Spleen (tissue), 7 donors: Measurements from ENCODE around the genes EXOC7 and QRICH2.

GRCh38 chr17:76103584-76104443 is at the start of gene EXOC7:
Gene EXOC7, minus strand, starts transcription at chr17:76103787.
- PRO-cap, 4 experiments = peak in 4 of 4 experiments; most common plus-strand start chr17:76103876 (in 2); most common minus-strand start chr17:76103754 (in 4)
- RAMPAGE, long total RNA, 4 experiments = start-site peak on the plus strand in 1 of 4 experiments, at chr17:76103867-76103898 at its widest, 8 reads per replicate; start-site peak on the minus strand in 3 of 4 experiments, at chr17:76103720-76103775 at its widest, 129 to 382 reads per replicate

GRCh38 chr17:76141748-76142398 is 828 bp upstream of the FOXJ1 start:
- PRO-cap, 4 experiments = no peak in any of the 4 experiments
- RAMPAGE, long total RNA, 4 experiments = no peak in any of the 4 experiments

DNA sequence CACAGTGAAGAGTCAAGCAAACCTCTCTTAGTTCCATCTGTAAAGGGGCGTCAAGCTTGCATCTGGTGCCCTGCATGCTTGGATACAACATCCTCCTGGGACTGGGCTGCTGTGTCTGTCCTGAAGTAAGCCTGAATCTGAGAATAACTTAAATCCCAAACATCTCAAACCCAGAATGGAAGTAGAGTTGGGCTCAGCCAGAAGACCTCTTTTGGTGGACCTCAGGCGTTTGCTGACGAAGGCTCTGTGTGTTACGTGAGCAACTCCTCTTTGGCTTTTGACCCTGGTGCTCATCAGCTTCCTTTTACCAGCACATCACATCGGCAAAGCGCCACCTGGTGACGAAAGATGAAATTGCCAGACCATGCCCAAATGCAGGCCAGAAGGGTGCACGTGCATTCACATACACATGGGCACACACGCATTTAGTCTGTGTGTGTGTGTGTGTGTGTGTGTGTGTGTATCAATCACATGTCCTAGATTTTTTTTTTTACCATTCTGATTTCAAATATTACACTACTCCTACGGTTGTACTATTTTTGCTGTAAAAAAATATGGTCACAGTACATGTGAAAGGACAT is 41.1 kb upstream of the FOXJ1 start:
- PRO-cap, 4 experiments = peak in 1 of 4 experiments; most common minus-strand start position 213 of the sequence (in 1)
- RAMPAGE, long total RNA, 4 experiments = no peak in any of the 4 experiments

DNA sequence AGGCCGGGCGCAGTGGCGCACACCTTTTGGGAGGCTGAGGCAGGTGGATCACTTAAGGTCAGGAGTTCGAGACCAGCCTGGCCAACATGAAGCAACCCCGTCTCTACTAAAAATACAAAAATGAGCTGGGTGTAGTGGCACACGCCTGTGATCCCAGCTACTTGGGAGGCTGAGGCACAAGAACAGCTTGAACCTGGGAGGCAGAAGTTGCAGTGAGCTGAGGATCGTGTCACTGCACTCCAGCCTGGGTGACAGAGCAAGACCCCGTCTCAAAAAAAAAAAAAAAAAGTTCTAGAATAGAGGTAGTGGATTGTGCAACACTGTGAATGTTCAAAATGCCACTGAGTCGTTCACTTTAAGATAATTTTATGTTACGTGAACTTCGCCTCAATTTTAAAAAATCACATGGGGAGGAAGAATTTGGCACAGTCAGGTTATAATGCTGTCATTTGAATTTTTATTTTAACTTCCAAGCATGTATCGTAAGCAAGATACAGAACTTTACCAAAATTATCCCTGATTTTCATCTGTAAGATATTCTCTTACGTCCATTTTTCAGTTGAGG is 18.1 kb downstream of the RNF157 start:
- PRO-cap, 4 experiments = no peak in any of the 4 experiments
- RAMPAGE, long total RNA, 4 experiments = no peak in any of the 4 experiments

DNA sequence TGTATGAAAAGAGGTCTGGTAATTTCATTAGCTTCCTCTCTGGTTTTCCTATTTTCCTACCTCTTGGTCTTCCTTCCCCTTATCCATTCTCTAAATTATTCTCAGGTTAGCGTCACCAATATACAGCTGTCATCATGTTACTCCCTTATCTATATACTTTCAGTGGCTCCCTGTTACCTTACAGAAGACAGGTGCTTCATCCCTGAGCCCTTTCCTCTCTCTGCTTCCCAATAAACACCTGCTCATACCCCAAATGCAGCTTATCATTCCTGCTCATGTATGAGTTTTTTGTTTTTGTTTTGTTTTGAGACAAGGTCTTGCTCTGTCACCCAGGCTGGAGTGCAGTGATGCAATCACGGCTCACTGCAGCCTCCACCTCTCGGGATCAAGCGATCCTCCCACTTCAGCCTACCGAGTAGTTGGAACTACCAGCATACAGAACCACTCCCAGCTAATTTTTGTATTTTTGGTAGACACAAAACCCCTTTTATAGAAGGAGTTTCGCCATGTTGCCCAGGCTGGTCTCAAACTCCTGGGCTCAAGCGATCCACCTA is 7.7 kb upstream of the RNF157 start:
- PRO-cap, 4 experiments = no peak in any of the 4 experiments
- RAMPAGE, long total RNA, 4 experiments = no peak in any of the 4 experiments

DNA sequence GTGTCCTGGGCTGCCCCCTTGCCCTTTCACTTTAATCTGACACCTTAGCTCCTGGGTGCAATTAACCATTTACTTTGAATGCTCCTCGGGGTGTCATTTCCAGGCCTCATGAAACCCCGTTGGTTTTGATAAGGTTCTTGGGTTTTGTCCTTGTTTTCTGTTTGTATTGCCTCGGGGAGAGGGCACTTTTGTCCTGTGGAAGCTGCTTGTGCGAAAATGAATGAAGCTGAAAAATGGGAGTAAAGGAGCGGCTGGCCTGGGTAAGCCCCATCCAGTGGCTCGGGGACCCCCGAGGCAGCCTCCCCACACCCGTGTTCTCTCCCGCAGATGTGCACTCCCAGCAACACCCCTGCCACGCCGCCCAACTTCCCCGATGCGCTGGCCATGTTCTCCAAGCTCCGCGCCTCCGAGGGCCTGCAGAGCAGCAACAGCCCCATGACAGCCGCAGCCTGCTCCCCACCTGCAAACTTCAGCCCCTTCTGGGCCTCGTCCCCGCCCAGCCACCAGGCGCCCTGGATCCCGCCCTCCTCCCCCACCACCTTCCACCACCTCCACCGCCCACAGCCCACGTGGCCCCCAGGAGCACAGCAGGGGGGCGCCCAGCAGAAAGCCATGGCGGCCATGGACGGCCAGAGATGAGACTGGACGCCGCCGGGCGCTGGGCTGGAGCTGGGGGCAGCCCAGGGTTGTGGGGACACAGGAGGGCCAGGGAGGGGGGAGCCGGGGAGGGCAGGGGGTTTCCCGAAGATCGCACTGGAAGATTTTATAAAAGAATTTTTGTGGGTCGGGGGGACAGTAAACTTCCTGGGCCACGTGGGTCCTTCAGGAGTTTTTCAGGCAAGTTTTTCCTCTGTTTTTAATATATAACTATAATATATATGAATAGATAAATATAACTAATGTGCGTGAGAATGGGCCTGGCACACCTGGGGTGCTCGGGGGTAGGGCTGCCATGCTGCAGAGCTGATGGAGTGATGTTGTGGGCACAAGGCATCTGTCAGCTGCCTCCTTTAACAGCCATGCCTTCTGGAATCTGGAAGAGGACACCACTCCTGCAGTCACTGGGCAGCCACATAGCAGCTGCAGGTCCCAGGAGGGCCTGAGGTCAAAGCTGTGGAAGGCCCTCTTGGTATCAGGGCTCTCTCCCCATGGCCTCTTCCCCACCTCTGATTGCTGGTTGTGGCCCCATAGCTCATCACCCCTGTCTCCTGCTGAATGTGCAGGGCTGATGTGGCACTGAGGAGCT is 5.1 kb downstream of the UBALD2 start:
- PRO-cap, 4 experiments = peak in 3 of 4 experiments; most common plus-strand start position 632 of the sequence (in 1); most common minus-strand start position 462 of the sequence (in 1)
- RAMPAGE, long total RNA, 4 experiments = no peak in any of the 4 experiments

DNA sequence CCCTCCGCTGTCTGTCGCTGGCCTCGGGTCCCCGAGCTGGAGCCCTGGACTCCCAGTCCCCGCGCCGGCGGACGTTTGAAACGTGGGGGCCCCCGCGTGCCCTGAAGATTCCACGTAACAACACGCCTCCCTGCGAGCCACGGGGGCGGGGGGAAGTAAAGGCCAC is at the start of gene QRICH2:
Gene QRICH2, minus strand, starts transcription at position 77 of the 166 bp plus-strand sequence.
- PRO-cap, 4 experiments = no peak in any of the 4 experiments
- RAMPAGE, long total RNA, 4 experiments = no peak in any of the 4 experiments

GRCh38 chr17:76308366-76308649 is 232 bp upstream of the QRICH2 start:
- PRO-cap, 4 experiments = no peak in any of the 4 experiments
- RAMPAGE, long total RNA, 4 experiments = no peak in any of the 4 experiments

DNA sequence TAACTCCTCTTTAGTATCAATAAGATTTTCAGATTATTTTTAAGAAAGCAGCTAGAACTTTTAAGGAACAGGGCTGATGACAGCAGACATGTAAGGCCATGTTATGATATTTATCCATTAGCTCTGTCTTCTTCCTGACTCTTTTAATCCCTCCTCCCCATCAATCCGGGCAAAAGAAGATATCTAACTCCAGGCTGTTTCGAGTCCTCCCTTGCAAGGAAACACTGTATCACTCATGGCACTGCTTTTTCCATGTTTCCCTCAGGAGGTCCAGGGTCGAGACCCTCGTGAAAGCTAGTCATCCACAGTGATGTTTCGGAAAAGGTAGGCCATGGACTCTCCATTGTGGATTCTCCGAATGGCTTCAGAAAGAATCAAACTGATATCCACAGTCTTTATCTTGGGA is 3.2 kb upstream of the QRICH2 start:
- PRO-cap, 4 experiments = no peak in any of the 4 experiments
- RAMPAGE, long total RNA, 4 experiments = no peak in any of the 4 experiments

DNA sequence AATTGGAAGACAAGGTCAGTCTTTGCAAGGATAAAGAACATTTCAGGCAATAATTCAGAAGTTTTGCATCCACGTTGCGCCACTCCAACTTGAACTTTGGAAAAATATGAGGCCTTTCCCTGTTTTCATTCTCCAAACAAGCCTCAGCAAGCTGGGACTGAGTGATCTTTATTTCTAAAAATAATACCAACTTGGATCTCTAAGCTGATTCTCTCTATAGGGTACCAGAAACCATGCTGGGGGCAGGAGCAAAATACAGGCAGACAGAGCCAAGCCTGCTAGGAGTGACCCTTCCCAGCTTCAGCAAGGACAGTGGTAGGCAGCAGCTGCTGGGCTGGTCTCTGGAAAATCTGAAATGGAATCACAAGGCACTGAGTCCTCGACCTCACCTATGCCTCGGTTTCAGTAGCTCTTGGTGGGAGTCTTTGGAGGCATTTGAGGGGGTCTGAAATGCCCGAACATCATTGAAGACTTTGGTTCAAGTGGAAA is 8.1 kb upstream of the PRPSAP1 start:
- PRO-cap, 4 experiments = no peak in any of the 4 experiments
- RAMPAGE, long total RNA, 4 experiments = no peak in any of the 4 experiments

DNA sequence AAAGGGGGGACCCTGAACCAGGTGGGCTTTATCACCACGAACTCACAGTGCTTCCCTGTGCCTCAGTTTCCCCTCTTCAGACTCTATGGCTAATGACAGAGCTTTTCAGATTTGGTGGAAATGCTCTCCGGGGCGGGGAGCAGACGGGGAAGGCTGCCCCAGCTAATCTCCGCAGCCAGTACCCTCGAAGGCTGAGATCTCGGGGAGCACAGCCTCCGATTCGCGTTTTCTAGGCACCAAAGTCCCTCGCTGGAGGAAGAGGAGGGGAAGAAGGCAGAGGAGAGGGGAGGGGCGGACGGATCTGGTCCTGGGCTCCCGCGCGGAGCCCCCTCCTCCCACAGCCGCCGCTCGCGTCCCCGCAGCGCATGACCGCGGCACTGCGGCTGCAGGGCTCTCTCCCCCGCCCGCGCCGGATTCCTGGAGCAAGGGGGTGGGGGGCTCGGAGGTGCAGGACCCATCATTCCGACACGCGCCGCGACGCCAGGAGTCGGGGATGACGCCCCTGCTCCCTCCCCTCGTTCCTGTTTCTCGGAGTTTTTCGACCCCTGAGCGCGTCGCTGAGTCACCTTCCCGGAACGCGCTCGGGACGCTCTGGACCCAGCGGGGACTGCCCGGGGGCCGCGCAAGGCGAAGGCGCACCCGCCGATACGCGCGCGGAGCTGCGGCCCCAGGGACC is 1.6 kb upstream of the SPHK1 start:
- PRO-cap, 4 experiments = peak in 1 of 4 experiments; most common plus-strand start position 425 of the sequence (in 1)
- RAMPAGE, long total RNA, 4 experiments = no peak in any of the 4 experiments

DNA sequence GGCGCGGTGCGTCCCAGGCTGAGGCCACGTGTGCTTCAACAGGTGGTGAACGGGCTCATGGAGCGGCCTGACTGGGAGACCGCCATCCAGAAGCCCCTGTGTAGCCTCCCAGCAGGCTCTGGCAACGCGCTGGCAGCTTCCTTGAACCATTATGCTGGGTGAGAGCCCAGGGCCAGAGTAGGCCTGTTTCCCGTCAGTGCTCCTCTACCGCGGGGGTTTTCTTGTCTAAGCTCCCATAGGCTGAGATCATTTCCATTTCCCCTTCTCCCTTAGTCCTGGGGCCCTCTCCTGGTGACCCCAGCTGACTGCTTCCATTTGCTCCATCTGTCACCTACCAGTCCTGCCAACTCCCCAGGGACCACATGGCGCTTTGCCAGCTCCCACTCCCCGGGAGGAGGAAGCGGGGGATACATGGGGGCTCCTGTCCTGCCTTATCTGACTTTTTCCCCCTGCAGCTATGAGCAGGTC is 2.0 kb downstream of the SPHK1 start:
- PRO-cap, 4 experiments = no peak in any of the 4 experiments
- RAMPAGE, long total RNA, 4 experiments = no peak in any of the 4 experiments

DNA sequence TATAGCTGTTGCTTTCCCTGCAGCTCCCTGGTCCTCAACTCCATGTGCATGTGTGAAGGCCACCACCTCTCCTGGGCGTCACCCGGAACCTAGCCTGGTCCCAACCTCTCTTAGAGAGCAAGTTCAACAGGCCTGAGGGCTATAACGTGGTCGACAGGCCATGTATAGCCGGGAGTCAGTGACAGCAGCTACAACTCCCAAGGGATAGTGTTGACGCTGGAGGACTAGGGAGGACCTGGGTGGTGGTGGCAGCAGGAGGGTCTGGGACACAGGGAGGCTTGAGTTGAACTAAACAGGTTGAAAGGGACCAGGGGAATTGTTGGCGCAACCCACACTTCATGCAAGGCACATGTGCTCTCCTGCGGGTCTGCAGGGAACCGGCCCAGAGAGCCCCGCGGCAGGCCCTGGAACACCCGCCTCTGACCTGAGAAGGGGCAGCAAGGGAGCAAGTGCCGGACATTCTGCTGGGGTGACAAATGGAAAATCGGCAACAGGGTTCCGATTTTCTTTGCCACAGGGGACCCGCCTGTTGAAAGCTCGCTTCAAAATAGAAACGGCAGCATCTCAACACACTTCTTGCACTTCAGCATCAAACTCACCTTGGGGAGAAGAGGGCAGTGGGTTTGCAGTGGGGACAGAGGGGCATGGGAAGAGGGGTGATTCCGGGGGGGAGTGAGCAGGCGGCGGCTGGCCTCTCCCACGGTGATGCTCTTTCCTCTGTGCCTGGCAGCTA is 6.0 kb downstream of the SPHK1 start:
- PRO-cap, 4 experiments = no peak in any of the 4 experiments
- RAMPAGE, long total RNA, 4 experiments = no peak in any of the 4 experiments

DNA sequence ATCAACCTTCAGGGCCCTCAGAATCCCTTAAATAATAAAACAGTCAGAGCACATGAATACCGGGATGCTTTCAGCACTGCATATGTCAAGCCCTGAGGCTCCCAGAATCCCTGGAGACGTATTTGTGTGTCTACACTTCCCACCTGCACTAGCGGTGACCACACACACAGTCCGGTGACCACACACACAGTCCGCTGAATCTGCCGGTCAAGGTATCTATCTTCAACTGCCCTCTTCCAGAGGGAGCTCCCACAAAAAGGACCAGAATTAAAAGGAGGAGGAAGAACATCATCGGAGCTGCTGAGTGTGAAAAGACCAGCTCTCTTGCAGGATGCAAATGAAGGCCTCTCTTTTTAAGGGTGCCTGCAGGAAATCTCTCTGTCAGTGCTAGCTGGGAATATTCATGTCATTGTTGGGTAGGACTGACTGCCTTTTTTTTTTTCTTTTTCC is 8.1 kb downstream of the UBE2O start:
- PRO-cap, 4 experiments = no peak in any of the 4 experiments
- RAMPAGE, long total RNA, 4 experiments = no peak in any of the 4 experiments

DNA sequence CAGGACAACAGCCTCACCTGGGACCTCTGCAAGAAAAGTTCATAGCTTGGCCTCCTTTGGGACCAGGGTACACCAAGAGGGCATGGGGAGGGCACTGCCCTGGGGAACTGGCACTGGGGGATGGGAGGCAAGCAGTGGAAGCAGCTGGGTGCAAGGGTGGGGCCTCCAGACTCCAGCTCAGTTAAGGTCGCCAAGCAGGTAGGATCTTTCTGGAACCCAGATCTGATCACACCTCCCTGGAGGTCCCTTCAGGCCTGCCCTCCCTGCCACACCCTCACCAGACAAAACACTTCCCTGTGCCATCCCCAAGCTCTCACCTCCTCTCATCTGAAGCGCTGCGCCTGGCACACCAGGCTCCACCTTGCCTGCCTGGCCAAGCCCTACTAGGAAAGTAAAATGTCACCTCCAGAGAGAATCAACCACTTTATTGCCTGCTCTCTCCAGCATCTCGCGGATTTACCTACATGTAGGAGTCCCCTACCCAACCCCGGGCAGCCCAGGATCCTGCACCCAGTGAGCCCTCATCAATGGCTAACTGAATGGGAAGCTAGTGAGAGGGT is 10.7 kb downstream of the RHBDF2 start:
- PRO-cap, 4 experiments = peak in 2 of 4 experiments; most common minus-strand start position 180 of the sequence (in 2)
- RAMPAGE, long total RNA, 4 experiments = no peak in any of the 4 experiments

DNA sequence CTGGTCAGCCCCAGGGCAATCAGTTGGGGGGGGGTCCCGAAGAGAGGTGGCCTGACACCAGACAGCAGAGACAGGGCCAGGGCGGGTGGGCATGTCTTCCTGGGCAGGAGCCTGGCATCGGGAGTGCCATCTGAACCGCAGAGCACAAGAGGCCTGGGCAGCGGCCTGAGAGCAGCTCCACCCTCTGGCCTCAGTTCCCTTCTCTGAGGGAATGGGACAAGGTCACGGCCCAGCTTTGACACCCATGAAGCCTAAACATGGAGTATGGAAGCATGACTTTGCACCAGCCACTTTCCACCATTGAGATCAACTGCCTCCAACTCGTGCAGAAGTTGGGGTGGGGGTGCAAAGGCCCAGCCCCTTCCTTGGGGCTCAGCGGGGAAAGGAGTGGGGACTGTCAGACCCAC is 9.8 kb downstream of the RHBDF2 start:
- PRO-cap, 4 experiments = no peak in any of the 4 experiments
- RAMPAGE, long total RNA, 4 experiments = no peak in any of the 4 experiments

DNA sequence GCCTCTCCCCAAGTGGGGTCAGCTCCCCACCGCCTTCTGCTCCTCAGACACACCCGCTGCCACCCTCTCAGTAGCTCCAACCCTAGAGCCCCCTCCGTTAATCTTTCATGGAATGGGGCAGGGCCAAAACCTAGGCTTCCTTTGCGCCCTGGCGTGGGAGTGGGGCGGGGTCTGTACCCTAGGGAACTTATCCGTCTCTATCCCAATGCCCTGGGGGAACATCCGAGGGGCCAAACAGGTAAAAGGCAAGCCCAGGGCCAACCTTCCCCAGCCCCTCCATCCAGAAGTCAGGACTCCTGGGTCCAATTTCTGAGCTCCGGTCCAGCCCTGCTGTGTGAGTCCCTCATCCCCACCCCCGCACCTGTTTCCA is 723 bp downstream of the RHBDF2 start:
- PRO-cap, 4 experiments = peak in 1 of 4 experiments; most common minus-strand start position 107 of the sequence (in 1)
- RAMPAGE, long total RNA, 4 experiments = no peak in any of the 4 experiments

- PRO-cap, 4 experiments = peak in 4 of 4 experiments; most common plus-strand start chr17:76527580 (in 4); most common minus-strand start chr17:76527984 (in 4)
- RAMPAGE, long total RNA, 4 experiments = start-site peak on the plus strand in 4 of 4 experiments, at chr17:76527542-76527654 at its widest, 17 to 40 reads per replicate; start-site peak on the minus strand in 1 of 4 experiments, at chr17:76527882-76527916 at its widest, 7 reads per replicate
These were observed 9.7 kb downstream of the CYGB start for GRCh38 chr17:76527463-76528506.

DNA sequence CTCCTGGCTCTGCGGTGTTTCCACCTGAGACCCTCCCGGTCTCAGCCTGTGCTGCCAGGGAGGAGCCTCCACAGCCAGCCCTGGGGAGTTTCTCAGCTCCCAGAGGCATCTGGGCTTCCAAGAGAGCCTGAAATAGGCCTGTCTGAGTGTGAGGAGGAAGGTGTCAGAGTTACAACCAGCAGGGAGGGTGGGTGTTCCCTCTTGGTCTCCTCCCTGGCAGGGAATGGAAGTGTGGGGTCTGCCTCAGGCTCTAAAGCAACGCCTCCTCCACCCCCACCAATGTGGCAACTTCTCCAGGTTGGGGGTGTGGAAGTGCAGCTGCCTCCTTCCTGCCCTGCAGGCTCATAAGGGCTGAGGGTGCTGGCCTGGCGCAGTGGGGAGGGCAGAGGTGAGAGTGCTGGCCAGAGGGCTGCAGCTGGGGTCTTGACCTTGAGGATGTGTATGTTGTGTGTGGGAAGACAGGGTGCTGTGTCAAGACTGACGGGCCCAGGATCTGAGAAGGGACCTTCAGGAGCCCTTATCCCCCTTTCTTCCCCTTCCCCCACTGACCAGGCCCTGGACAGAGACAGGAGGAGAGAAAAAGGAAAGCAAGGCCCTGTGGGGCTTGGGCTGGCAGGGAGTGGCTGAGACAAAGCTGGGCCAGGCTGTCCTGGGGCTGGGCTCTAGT is 2.5 kb downstream of the CYGB start:
- PRO-cap, 4 experiments = no peak in any of the 4 experiments
- RAMPAGE, long total RNA, 4 experiments = no peak in any of the 4 experiments

DNA sequence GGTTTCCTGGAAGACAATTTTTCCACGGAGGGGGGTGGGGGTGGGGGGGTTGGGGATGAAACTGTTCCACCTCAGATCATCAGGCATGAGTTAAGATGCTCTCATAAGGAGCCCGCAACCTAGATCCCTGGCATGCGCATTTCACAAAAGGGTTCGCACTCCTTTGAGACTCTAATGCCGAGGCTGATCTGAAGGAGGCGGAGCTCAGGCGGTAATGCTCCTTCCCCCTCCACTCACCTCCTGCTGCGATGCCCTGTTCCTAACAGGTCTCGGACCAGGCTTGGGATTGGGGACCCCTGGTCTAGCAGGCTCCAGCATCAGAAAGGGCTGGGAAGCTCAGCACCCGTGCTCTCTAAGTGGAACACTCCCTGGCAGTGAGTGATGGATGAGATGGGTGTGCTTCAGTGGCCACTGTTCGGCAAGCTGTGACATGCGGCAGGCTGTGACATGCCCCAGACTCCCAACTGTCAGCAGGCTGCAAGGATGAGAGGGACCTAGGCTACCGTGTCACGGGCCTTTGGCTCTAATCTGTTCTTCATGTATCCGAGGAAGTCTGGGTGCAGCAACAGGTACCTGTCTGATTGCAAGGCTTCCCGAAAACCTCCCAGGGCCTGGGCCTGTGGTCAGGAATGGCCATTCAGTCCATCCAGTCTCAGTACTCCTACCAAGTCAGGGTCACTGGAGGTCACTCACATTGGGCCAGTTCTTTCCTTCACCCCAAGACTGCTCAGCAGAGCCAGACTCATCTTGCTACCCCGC is 1.2 kb upstream of the ST6GALNAC2 start:
- PRO-cap, 4 experiments = no peak in any of the 4 experiments
- RAMPAGE, long total RNA, 4 experiments = no peak in any of the 4 experiments